ENCODE measurements around the genes CDK1 and RHOBTB1.

DNA sequence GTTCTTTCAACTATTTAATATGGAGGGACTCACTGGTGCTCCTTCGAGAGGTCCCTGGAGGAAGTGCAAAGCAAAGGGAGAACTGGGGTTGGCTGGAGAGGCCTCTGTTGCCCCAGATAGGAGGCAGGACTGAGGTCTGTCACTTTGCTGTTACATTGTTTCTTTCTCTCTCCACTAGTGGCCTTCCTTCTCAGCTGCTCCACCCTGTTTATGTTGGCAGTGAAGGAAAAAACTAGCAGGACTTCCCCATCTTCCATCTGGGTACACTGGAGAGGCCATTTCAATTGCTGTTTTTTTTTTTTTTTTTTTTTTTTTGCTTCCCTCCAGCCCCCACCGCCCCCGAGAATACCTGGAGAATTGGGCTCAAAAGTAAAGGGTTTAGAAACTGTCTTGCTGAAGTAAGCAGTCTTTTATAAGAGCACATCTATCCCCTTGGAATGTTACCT lies 234.9 kb upstream of the CCDC6 start:
- PRO-cap, 4 experiments = no peak in any of the 4 experiments
- RAMPAGE, long total RNA, 4 experiments = no peak in any of the 4 experiments

DNA sequence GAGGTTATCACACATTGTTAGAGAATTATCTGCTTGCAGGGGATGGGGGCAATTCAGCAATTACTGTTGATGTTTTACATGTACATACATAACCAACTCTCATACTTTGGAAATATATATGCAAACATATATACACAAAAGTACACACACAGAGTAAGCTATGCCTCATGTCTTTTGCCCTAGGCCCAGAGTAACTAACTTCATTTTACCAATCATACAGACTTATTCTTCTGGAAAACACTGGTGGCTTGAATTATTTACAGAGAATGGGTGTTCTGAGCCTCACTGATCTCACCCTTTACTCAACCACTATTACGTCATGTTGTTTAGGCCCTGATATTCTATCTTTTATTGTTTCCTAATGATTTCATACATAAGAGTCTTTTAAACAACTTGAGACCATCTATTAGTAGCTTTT lies 43.1 kb downstream of the ANK3 start:
- PRO-cap, 4 experiments = no peak in any of the 4 experiments
- RAMPAGE, long total RNA, 4 experiments = no peak in any of the 4 experiments

DNA sequence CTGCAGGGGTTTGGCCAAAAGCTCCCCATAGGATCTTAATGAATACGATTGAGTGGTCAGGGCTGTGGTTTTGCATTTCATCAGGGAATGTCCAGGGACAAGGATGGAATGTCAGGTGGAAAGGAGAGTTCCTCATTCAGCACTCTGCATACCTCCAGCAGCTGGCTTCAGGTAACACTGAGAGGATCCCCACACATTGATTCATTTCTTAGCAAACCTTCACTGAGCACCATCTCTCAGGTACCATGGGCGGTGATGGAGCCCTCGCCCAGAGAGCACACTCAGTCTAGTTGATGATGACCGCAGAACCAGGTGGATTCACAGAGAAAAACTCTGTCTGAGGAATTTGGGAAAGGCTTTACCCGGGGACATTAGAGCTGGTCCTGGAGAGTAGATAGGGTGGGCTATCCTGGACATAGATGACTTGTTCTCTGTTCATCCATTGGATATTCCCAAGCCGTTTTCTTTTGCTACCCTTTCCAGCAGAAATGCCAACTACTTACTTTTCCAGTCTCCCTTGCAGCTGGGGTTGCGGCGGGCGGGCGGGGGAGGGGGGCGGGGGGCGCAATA lies 27.1 kb downstream of the ANK3 start:
- PRO-cap, 4 experiments = no peak in any of the 4 experiments
- RAMPAGE, long total RNA, 4 experiments = no peak in any of the 4 experiments

DNA sequence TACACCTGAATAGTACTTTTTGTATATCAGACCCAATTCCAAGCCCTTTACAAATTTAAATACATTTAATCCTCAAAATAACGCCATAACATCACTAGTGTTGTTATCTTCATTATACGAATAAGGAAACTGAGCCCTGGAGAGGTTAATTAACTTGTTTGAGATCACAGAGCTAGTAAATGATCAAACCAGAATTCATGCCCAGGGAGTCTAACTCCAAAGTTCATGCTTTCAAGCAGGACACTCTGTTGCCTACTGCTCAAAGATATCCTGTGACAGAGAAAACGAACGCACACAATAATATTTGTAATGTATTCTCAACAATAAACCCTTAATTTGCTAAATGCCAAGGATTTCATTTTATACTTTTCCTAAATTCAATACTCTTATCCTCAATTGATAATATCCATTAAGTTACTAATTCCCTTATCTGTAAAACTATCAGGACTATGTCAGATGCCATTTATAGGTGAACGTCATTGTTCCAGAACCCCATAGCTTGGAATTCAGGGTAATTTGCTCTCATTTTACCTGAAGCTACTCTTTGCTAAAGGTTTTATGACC lies 150.4 kb upstream of the CDK1 start:
- PRO-cap, 4 experiments = no peak in any of the 4 experiments
- RAMPAGE, long total RNA, 4 experiments = no peak in any of the 4 experiments

DNA sequence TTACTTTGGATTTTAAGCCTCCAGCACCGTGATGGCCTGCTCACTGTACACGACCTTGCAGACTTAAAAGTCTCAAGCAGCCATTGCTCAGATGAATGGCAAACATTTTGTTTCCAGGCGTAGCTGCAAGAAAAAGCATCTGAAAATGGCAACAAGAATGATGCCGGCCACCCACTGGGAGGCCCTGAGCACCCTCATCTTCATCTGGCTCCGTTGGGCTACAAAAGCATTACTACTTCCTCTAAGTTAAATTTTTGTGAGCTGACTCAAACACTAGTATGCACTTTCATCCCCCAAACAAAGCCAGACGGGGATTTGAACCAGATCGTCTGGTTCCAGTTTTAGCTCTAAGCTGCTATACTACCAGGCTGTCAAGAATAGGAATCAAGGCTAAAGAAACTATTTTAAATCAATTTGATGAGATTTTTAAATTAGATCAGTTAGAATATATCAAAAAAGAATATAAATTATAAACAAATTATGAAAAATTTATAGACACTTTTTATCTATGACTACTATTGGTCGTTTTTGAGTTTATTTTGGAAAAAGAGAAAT lies 116.6 kb upstream of the CDK1 start:
- PRO-cap, 4 experiments = no peak in any of the 4 experiments
- RAMPAGE, long total RNA, 4 experiments = no peak in any of the 4 experiments

GRCh38 chr10:60731116-60731921 lies 47.0 kb upstream of the CDK1 start:
- PRO-cap, 4 experiments = peak in 4 of 4 experiments; most common plus-strand start chr10:60731706 (in 4)
- RAMPAGE, long total RNA, 4 experiments = no peak in any of the 4 experiments

DNA sequence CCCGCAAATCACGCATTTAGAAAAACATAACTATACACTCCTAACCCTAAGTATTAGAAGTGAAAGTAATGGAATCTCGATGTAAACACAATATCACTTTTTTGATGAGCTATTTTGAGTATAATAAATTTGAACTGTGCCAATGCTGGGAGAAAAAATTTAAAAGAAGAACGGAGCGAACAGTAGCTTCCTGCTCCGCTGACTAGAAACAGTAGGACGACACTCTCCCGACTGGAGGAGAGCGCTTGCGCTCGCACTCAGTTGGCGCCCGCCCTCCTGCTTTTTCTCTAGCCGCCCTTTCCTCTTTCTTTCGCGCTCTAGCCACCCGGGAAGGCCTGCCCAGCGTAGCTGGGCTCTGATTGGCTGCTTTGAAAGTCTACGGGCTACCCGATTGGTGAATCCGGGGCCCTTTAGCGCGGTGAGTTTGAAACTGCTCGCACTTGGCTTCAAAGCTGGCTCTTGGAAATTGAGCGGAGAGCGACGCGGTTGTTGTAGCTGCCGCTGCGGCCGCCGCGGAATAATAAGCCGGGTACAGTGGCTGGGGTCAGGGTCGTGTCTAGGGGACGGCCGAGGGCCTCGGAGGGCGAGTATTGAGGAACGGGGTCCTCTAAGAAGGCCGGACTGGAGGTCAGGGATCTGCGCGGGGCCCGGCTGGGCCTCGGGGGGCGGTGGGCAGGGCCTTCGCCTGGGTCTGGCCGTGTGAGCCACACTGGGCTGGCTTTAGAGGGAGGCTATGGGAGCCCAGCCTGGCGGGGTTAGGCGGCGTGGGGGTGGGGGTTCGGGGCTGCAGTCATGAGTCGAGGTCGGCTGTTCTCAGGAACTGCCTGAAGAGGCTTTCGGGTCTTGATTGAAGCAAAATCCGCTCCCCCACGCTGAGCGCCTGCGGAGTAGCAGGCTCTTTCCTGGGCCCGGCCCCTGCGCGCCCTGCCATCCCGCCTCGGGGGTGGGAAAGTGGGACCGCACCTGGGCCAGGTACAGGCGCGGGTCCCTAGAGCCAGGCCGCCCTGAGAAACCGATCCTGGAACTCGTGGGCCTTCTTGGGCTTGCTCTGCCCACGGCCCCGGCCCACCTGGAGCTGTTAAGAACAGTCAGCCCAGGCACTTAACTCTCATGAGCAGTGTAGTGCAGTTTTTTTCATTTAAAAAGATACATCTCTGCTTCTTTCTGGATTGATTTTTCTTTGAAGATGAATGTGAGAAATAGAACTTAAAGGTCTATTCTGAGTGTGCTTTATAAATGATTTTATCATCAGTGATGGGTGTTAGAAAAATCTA lies at the start of gene CDK1:
TSS of gene CDK1 (plus strand) at position 437 of the 1,274 bp plus-strand sequence.
- PRO-cap, 4 experiments = peak in 3 of 4 experiments; most common plus-strand start position 455 of the sequence (in 1); most common minus-strand start position 289 of the sequence (in 3)
- RAMPAGE, long total RNA, 4 experiments = start-site peak on the plus strand in 4 of 4 experiments, centred at positions 446 to 471 of the sequence, 15 to 60 reads per replicate

- PRO-cap, 4 experiments = no peak in any of the 4 experiments
- RAMPAGE, long total RNA, 4 experiments = no peak in any of the 4 experiments
These were observed 9.0 kb downstream of the CDK1 start for GRCh38 chr10:60787333-60787532.

DNA sequence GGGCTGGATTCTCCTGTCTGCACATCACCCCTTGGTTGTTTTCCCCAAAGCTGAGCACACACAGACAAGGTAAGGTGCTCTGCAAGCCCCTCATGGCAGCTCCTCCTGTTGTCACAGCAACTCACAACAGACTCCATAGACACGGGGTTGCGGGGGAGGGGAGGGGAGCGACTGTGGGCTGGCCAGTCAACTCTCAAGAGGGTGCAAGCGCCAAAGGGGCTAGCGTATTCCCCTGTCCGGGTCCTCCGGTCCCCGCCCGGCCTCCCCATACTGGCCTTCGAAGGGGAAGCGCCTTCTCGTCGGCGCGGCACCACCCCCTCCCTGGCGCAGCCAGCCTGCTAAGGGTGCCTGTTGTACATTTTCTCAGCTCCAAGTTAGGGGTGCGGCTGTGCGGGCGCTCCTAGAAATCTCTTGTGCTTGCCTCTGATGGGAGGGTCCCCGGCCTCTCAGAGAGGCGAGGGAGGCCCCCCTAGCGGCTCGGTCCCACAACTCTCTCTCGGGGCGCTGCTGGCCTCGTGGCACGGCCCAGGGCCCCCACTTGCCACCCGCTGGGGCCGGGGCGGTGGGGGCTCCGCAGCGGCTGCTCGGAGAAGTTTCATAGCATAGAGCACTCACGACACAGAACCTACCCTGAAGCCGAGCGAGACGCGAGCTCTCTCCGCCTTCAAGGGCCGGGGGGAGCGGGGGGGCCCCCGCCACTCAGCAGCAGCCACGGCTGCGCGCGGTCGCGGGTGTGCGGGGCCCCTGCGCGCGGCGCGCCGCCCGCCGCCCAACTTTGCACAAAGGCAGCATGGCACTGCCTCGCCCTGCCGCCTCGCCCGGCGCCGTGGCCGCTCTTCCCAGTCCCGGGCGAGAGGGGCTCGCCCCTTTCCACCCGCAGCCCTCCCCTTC lies at the start of gene RHOBTB1:
TSS of gene RHOBTB1 (minus strand) at position 844 of the 891 bp plus-strand sequence.
- PRO-cap, 4 experiments = peak in 4 of 4 experiments; most common plus-strand start position 366 of the sequence (in 4); most common minus-strand start position 269 of the sequence (in 4)
- RAMPAGE, long total RNA, 4 experiments = no peak in any of the 4 experiments

DNA sequence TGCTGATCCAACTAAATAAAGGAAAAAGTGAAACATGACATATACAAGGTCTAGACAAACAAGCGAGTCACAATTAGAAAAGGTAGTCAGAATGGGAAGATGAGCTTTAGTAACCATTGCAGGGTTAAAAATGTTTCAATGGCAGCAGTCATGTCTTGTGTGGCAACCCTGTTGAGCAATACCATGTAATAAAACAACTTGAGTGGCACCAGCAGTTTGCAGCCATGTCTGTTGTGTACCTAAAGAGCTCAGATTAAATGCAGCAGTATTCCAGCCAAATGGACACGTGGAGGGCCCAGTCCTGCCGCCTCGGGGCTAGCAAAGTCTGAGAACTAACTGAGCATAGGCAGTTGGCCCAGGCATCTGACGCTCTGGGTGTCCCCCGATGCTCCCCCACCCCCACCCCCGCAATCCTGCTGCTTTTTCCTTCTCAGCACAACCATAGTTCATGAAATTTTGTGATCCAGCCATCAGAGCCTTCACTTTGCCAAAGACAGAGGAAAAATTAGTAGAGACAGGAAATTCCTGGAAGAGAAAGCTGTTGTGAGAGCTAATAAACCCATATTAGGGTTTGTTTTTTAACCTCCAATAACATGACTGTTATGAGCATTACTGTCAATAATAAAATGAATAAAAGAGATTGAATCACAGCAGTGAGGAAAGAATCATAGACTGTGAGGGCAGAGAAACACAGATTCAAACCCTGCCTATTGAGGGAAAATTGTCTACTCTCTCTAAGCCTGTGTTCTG lies 220.6 kb upstream of the RHOBTB1 start:
- PRO-cap, 4 experiments = no peak in any of the 4 experiments
- RAMPAGE, long total RNA, 4 experiments = no peak in any of the 4 experiments

- PRO-cap, 4 experiments = peak in 1 of 4 experiments; most common plus-strand start chr10:61397139 (in 1)
- RAMPAGE, long total RNA, 4 experiments = no peak in any of the 4 experiments
These were observed 56.2 kb downstream of the TMEM26 start for GRCh38 chr10:61396910-61397480.

DNA sequence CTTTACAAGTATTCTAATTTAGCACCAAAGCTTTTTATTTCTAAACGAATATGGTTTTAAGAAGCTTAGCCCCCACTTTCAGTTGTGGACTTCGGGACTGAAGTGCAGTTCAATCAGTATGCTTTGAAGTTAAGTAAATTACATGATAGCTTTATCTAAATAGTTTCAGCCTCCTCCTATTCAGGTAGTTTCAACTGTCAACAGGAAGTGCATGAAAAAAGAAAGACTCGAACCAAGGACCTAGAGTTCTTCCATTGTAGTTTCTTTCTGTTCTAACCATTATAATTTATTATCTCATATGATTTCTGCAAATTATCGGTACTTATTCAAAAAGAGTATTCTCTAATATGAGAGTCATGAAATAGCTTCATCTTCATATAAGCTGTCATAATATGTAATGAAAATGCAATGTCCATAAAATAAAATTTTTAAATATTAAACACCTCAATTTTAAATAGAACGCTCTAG lies 90.1 kb downstream of the CABCOCO1 start:
- PRO-cap, 4 experiments = no peak in any of the 4 experiments
- RAMPAGE, long total RNA, 4 experiments = no peak in any of the 4 experiments

GRCh38 chr10:61942862-61943611 lies 41.5 kb downstream of the ARID5B start:
- PRO-cap, 4 experiments = no peak in any of the 4 experiments
- RAMPAGE, long total RNA, 4 experiments = no peak in any of the 4 experiments

DNA sequence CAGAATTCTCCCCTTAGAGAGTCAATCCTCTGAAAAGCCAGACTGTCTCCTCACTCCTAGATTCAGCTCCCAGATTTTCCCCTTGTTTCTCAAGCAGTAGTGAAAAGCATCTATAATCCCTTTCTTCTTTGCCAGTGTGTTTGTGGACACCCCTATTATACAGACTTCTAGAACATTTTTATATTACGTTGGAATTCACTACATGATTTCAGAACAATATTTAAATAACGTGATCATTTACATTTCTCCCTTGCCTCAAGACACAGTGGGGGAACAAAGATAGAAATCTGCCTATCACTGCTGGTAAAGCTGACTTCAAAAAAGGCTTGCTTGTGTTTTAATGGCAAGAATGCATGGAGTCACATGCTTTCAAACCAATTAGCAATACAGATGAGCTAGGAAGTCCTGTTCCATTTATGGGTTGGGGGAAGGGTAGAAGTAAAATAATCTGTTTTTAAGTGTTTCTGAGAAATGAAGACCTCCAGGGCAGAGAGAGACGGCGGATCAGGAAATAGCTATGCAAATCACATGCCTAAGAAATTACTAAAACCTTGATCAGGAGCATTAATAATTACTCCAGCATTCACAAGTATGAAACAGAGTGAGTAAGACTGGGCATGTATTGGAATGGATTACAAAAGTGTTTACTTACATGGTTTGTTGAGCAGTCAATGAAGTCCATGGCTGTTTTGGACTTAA lies 141.9 kb downstream of the ARID5B start:
- PRO-cap, 4 experiments = no peak in any of the 4 experiments
- RAMPAGE, long total RNA, 4 experiments = no peak in any of the 4 experiments

GRCh38 chr10:62044593-62044856 lies 143.0 kb downstream of the ARID5B start:
- PRO-cap, 4 experiments = peak in 3 of 4 experiments; most common plus-strand start chr10:62044785 (in 2)
- RAMPAGE, long total RNA, 4 experiments = no peak in any of the 4 experiments

DNA sequence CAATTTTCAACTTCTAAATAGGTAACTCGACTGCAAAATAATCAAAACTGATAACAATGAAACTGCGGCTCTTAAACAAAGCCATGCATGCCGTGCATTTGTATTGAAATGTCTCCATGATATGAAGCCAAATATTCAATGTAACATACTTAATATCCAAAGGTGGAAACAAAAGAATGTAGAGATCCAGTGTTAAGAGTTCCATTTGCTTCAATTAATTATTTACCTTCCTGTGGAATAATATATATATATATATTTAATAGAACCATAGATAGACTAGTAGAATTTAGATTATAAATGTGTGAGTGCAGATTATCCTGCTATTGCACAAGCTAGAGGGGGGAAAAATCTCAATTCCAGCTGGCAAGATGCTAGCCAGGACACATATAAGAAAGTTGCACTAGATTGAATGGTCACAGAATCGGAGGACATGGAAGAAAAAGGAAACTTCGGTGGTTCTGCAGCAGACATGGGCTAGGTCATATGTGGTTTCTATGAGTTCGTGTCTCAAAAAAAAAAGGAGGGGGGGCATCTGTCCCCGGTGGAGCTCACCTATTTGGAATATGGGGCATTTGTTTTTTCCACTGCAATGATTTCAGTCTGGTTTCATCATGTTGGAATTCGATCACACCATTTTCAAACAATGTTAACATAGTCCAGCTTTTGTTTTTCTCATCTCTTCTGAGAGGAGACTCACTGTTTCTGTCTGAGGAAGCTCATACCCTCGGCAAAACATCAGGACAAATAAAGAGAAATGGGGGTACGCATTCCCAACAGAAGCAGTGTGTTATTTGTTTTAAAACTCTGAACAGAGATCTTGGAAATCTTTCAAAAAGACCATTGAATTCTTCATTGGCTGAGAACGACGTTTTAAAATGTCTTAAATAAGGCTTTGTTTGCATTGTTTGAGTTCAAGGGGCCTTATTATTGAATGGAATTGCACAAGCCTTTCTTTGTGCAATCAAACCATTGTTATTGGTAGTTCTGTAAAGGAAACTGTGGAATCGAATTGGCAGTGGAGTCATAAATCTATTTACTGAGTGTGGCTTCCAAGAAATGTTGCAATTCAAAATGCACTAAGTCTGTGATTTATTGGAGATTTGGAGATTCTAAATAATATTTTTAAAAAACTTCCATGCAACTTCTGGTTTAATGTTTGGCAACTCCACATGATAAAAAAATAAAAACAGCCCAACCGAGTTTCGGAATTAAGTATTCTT lies 173.4 kb downstream of the RTKN2 start:
- PRO-cap, 4 experiments = no peak in any of the 4 experiments
- RAMPAGE, long total RNA, 4 experiments = no peak in any of the 4 experiments

- PRO-cap, 4 experiments = no peak in any of the 4 experiments
- RAMPAGE, long total RNA, 4 experiments = no peak in any of the 4 experiments
These were observed 12.5 kb upstream of the RTKN2 start for GRCh38 chr10:62281281-62281505.

GRCh38 chr10:62636867-62637820 lies 167.4 kb upstream of the ADO start:
- PRO-cap, 4 experiments = peak in 4 of 4 experiments; most common plus-strand start chr10:62637614 (in 2); most common minus-strand start chr10:62637486 (in 3)
- RAMPAGE, long total RNA, 4 experiments = no peak in any of the 4 experiments

- PRO-cap, 4 experiments = no peak in any of the 4 experiments
- RAMPAGE, long total RNA, 4 experiments = no peak in any of the 4 experiments
These were observed 146.0 kb upstream of the ADO start for GRCh38 chr10:62658465-62658906.

DNA sequence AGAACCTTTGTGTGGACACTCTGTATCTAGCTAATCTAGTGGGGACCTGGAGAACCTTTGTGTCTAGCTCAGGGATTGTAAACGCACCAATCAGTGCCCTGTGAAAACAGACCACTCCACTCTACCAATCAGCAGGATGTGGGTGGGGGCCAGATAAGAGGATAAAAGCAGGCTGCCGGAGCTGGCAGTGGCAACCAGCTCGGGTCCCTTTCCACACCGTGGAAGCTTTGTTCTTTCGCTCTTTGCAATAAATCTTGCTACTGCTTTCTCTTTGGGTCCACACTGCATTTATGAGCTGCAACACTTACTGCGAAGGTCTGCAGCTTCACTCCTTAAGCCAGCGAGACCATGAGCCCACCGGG lies 98.8 kb upstream of the NRBF2 start:
- PRO-cap, 4 experiments = no peak in any of the 4 experiments
- RAMPAGE, long total RNA, 4 experiments = no peak in any of the 4 experiments

Data from spleen (tissue), 7 donors.